Body of pancreas (tissue), 2 donors: ENCODE measurements around the genes KLHL5 and N4BP2.

GRCh38 chr4:38004779-38005372, 44.7 kb downstream of the PTTG2 start:
- PRO-cap: no peak
- RAMPAGE, long total RNA, 2 experiments: no peak in any of the 2 experiments

DNA sequence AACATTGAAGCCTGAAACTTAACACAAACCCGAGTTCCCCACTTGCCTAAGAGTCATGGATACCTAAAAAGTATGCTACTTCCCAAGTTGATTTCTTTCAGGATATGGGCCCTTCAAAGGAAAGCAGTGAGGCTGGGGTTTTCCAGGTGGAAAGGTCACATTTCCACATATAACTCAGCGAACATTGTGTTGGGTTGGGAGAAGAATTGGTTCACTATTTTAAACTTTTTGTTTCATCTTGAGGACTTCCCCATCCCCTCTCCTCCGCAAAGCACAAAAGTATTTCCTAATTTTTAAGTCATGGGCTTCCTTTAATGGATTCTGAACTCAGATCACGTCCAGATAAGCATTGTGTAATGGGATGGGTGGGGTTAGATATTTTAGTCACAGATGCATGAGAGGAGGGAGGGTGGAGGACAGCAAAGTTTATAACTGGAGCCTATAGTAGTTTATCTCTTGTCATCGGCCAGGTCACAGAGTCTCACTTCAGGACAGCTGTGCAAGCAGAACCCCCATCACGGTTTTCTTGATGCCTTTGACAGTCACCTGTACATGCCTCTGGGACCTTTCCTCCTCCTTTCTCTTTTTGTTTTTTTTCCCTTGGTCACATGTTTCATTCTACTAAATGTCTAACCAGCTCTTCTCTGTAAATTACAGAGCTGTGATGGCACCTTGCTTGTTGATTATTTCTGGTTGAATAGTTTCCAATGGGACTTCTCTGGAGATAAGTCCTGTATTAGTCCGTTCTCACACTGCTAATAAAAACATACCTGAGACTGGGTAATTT, 115.3 kb downstream of the PTTG2 start:
- PRO-cap: no peak
- RAMPAGE, long total RNA, 2 experiments: no peak in any of the 2 experiments

- PRO-cap: no peak
- RAMPAGE, long total RNA, 2 experiments: start-site peak on the plus strand in 1 of 2 experiments, at chr4:38155497-38155519 at its widest, 9 reads per replicate
Measured at GRCh38 chr4:38155334-38155582, 195.1 kb downstream of the PTTG2 start.

GRCh38 chr4:38179833-38180496, 219.8 kb downstream of the PTTG2 start:
- PRO-cap: no peak
- RAMPAGE, long total RNA, 2 experiments: no peak in any of the 2 experiments

DNA sequence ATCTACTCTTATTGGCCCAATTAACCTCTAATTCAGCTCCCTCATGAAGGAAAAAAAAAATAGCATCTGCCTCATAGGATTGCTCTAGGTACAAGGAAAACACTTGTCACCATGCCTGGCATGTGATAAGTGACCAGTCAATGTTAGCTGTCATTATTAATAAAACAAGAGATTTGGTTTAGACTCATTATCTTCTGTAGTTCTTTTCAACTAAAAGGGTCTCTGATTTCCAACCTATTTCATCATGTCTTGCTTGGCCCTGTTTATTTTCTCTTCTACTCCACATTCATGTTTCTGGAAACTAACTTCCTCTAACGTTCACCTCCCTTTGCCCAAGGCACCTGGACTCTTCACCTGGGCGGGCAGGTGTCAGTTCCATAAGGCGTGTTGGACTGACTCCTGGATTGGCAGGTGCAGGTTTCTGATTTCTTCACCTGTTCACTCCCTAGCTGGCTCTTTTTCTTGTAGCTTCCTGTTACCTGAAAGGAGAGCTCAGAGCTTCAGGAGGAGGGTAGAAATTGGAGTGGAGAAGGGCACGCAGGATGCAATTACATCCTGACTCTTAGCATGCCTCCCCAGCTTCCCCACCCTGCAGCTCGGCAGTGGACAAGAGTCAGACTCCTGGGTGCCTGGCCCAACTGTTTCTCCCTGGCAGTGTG, 350.9 kb upstream of the KLF3 start:
- PRO-cap: no peak
- RAMPAGE, long total RNA, 2 experiments: no peak in any of the 2 experiments

DNA sequence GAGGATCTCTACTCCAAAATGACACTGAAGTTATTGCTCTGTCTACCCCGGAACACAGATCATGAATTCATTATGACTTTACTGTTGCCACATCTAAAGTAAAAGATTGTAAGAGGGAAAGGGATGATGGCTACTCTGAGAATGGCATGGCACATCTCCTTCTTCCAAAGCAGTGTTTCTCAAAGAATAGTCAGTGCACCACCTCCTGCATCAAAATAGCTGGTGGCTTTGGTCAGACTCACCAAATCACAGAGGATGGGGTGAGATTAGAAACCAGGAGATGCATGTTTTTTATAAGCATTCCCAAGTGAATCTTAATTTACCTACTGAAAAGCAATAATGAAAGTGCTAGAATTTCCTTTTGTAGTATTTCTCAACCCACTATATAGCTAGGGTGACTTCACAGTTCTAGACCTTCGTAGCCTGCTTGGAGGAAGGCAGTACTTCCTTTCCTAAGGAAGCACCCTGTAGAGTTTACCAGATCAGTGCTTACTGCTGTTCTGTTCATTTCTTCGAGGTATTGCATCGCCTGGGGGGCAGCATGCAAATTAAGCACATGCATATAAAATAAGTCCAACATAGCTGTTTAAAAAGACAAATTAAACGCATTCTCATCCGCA, 340.8 kb upstream of the KLF3 start:
- PRO-cap: no peak
- RAMPAGE, long total RNA, 2 experiments: no peak in any of the 2 experiments

DNA sequence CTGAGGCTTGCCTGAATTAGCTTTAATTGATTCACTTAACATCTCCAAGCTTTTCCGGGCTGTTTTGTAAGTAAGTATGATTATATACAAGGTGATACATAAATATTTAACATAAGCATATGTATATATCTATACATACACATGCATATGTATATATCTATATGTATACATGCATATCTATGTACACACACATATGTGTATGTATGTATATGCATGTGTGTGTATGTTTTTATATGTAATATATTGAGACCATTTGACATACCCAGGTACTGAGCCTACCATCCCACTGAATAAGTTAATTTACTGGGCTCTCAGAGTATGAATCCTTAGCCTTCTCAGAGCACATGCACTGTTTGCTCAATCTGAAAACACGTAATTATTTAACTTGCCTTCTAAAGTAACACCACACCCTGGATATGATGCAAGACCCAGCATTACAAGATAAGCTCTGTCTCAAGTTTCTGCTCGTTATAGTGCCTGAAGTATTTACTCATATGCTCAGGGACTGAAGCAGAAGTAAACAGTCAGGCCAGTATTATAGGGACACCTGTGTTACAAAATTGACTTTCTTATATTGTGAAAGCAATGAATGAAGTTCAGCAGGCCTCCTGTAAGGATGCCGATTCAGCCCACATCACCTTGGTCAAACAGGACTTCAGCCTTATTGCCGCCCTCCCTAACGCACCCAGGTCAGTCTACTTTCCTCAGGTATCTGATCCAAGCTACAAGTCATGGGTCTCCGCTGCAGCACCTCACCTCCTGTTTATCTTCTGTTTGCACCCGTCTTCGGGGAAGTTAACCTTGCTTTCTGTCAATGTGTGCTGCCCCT, 43.0 kb upstream of the KLF3 start:
- PRO-cap: unidirectional peak, plus-strand start at position 585 of the sequence
- RAMPAGE, long total RNA, 2 experiments: no peak in any of the 2 experiments

DNA sequence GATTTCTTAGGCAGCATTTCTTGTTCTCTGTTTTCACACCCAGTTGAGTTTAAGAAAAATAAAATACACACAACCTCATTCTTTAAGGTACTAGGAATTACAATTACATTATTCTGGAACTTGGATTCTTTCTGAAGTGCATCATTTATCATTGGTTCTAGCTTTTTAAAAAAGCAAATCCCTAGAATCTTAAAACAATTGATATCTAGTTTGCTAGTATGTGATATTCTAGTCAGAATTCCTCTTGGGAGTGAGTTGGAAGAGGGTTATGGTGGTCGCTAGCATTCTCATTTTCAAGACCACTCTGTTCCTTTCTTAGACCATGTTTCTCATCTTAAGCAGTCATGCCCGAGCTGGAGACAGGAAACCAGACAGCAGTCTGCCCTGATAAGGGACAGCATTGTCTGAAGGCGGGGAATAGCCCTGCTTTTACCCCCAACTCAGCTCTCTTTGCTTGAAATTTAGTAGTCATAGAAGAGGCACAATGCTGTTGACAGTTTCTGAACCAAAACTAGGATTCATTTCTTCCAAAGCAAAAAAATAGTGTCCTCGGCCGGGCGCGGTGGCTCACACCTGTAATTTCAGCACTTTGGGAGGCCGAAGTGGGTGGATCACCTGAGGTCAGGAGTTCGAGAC, 5.2 kb downstream of the KLF3 start:
- PRO-cap: no peak
- RAMPAGE, long total RNA, 2 experiments: no peak in any of the 2 experiments

DNA sequence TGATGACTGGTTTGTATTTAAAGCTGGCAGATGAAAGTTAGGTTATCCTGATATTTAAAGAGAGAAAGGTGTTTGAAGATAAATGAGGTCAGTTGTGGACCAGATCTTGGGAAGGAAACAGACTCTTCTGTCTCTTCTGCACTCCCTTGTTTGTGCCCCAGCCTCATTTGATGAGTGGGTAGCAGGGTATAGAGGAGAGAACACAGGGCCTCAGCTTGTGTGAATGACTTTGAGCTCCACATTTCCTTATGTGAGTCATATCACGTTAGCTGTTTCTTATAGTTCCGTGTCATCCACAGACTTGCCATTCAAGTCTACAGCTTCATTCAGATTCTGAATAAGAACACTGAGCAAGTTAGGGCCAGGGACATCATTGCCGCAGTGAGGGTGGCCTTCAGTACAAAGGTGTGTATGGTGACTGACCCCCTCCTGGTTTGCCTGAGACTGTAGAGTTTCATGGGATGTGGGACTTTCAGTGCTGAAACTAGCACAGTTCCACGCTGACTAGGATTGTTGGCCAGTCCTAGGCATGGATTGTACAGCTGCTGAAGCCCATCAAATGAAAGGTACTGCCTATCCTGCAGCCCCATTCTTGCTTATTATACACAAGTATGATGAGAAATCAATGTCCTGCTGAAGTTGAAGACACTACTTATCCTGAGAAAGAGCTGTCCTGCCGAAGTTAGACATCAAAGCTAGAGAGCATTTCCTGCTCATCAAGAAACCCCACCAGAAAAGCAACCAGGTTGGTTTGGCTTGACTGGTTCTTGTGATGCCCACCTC, 23.6 kb downstream of the KLF3 start:
- PRO-cap: no peak
- RAMPAGE, long total RNA, 2 experiments: no peak in any of the 2 experiments

- PRO-cap: no peak
- RAMPAGE, long total RNA, 2 experiments: no peak in any of the 2 experiments
Measured at GRCh38 chr4:38698431-38699133, 34.6 kb downstream of the KLF3 start.

DNA sequence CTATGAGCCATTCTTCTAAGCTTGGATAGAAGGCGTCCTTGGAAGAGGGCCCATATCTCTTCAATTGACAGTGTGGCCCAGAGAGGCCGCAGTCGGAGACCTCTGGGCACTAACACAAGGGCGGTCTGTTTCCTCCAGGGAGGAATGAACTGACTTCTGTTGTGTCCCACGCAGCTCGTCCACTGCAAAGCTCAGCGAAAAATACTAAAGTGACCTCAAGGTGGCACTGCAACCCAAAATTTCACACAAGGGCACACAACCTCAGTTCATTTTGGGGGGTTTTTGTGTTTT, 23.3 kb downstream of the TLR10 start:
- PRO-cap: no peak
- RAMPAGE, long total RNA, 2 experiments: no peak in any of the 2 experiments

GRCh38 chr4:38825879-38826386, 21.3 kb upstream of the TLR1 start:
- PRO-cap: no peak
- RAMPAGE, long total RNA, 2 experiments: start-site peak on the minus strand in 1 of 2 experiments, at chr4:38825846-38826061 at its widest, 5 reads per replicate

GRCh38 chr4:39062019-39063002, at the start of gene KLHL5:
Gene KLHL5, plus strand, starts transcription at chr4:39062232.
- PRO-cap: no peak
- RAMPAGE, long total RNA, 2 experiments: start-site peak on the plus strand in 1 of 2 experiments, at chr4:39062459-39062855 at its widest, 6 to 8 reads per replicate

GRCh38 chr4:39419101-39419480, 12.4 kb downstream of the KLB start:
- PRO-cap: no peak
- RAMPAGE, long total RNA, 2 experiments: no peak in any of the 2 experiments

DNA sequence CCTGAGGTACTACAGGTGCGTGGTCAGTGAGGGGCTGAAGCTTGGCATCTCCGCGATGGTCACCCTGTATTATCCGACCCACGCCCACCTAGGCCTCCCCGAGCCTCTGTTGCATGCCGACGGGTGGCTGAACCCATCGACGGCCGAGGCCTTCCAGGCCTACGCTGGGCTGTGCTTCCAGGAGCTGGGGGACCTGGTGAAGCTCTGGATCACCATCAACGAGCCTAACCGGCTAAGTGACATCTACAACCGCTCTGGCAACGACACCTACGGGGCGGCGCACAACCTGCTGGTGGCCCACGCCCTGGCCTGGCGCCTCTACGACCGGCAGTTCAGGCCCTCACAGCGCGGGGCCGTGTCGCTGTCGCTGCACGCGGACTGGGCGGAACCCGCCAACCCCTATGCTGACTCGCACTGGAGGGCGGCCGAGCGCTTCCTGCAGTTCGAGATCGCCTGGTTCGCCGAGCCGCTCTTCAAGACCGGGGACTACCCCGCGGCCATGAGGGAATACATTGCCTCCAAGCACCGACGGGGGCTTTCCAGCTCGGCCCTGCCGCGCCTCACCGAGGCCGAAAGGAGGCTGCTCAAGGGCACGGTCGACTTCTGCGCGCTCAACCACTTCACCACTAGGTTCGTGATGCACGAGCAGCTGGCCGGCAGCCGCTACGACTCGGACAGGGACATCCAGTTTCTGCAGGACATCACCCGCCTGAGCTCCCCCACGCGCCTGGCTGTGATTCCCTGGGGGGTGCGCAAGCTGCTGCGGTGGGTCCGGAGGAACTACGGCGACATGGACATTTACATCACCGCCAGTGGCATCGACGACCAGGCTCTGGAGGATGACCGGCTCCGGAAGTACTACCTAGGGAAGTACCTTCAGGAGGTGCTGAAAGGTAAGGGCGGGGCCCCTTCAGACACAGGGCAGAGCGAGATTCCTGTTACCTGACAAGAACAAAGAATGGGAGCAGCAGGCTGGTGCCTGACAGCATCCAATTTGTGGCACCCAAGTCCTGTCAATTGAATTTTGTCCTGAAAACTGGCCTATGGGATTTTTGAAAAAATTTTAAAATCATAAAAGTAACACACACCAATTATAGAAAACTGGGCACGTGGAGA, 11.8 kb downstream of the RPL9 start:
- PRO-cap: bidirectional peak, plus-strand start at position 441 of the sequence, minus-strand start at position 451 of the sequence; unidirectional peak, minus-strand start at position 841 of the sequence
- RAMPAGE, long total RNA, 2 experiments: no peak in any of the 2 experiments

GRCh38 chr4:39649811-39650380, 11.2 kb upstream of the SMIM14 start:
- PRO-cap: no peak
- RAMPAGE, long total RNA, 2 experiments: no peak in any of the 2 experiments

DNA sequence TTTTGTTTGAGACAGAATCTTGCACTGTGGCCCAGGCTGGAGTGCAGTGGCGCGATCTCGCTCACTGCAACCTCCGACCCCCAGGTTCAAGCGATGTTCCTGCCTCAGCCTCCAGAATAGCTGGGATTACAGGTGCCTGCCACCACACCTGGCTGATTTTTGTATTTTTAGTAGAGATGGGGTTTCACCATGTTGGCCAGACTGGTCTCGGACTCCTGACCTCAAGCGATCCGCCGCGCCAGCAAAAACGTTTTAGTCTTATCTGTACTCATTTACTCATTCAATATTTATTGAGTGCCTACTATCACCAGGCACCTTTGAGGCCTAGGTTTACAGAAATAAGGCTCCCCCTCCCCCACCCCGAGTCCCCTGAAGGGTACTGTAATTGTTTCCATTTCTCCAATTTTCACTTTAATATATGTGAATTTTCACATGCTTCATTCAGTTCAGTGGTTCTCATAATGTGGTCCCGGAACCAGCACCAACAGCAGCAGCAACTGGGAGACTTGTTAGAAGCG, 994 bp upstream of the UBE2K start:
- PRO-cap: no peak
- RAMPAGE, long total RNA, 2 experiments: no peak in any of the 2 experiments

DNA sequence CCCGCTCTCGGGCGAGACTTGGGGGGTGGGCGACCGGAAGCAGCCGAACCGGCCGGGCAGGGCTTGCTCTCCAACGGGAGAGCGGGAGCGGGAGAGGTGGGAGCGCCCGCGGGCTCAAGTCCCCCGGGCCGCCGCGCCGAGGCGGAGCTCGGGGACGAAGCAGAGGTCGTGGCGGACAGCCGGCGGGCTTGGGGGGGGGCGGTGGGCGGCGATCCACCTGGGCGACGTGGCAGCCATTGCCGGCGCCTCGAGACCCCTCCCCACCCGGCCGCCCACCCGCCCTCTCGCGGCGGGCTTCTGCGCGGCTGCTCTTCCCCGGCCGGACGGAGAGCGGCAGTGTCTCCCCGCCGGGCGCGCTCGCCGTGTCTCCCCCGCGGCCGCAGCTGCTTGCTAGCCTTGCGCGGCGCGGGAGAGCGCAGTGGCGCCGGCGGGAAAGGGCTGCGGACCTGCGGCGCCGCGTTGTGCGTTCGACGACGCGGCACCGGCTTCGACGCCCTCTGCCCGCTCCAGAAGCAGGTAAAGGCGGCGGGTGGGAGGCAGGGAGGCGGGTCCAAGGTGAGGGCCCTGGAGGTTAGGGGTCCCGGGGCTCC, at the start of gene N4BP2:
Gene N4BP2, plus strand, starts transcription at position 336 of the 590 bp plus-strand sequence.
- PRO-cap: bidirectional peak, plus-strand start at position 336 of the sequence, minus-strand start at position 325 of the sequence
- RAMPAGE, long total RNA, 2 experiments: start-site peak on the plus strand in 1 of 2 experiments, centred at position 393 of the sequence, 185 reads per replicate

GRCh38 chr4:40201240-40202023, 4.6 kb downstream of the RHOH start:
- PRO-cap: no peak
- RAMPAGE, long total RNA, 2 experiments: no peak in any of the 2 experiments

- PRO-cap: no peak
- RAMPAGE, long total RNA, 2 experiments: no peak in any of the 2 experiments
Measured at GRCh38 chr4:40211765-40212397, 15.1 kb downstream of the RHOH start.